ENCODE data around the gene NSD2.

DNA sequence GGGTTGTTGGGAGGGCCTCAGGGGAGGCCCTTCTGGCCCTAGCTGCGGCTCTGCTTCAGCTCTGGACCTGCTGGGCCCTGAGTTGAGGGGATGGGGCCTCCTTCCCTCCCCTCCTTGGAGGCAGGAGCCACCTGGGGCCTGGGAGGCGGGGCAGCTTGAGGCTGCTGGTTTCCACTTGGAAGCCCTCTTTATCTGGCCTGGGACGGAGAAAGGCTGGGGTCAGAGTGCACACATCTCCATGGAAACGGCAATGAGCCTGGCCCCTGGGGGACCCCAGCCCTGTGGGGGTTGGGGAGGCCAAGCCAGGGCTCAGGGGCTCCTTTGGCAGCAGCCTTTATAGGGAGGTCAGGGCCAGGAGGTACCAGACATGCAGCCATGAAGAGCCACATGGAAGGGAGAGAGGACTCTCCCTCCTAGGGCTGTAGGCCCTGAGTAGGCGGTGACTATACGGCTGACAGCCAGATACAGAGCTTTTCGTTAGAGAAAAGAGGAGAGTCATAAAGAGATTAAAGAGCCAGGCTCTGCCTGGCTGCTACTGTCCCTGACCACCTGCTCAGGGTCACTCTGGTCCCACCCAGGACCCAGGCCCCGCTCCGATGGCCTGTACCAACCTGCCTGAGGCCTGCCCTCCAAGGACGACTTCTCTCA is 6.9 kb upstream of the NSD2 start:
- RRBS, result no CpG with 5 or more reads among the region's 10 CpGs

DNA sequence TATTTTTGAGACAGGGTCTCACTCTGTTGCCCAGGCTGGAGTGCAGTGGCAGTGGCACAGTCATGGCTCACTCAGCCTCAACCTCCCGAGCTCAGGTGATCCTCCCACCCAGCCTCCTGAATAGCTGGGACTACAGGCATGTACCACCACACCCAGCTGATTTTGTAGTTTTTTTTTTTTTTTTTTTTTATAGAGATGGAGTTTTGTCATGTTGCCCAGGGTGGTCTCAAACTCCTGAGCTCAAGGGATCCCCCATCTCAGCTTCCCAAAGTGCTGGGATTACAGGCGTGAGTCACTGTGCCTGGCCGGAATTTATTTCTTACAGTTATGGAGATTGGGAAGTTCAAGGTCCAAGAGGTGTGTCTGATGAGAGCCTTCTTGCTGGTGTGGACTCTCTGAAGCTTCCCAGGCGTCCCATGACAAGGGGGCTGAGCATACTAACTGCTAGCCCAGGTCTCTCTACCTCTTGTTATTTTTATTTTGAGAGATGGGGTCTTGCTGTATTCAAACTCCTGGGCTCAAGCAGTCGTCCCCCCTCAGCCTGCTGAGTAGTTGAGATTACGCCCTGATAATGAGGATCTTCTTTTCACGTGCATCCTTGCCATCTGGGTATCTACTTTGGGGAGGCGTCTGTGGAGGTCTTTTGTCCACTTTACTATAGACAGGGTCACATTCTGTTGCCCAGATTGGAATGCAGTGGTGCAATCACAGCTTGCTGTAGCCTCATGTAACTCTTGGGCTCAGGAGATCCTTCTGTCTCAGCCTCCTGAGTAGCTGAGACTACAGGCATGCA is 2.9 kb upstream of the NSD2 start:
- RRBS, result no CpG with 5 or more reads among the region's 8 CpGs

DNA sequence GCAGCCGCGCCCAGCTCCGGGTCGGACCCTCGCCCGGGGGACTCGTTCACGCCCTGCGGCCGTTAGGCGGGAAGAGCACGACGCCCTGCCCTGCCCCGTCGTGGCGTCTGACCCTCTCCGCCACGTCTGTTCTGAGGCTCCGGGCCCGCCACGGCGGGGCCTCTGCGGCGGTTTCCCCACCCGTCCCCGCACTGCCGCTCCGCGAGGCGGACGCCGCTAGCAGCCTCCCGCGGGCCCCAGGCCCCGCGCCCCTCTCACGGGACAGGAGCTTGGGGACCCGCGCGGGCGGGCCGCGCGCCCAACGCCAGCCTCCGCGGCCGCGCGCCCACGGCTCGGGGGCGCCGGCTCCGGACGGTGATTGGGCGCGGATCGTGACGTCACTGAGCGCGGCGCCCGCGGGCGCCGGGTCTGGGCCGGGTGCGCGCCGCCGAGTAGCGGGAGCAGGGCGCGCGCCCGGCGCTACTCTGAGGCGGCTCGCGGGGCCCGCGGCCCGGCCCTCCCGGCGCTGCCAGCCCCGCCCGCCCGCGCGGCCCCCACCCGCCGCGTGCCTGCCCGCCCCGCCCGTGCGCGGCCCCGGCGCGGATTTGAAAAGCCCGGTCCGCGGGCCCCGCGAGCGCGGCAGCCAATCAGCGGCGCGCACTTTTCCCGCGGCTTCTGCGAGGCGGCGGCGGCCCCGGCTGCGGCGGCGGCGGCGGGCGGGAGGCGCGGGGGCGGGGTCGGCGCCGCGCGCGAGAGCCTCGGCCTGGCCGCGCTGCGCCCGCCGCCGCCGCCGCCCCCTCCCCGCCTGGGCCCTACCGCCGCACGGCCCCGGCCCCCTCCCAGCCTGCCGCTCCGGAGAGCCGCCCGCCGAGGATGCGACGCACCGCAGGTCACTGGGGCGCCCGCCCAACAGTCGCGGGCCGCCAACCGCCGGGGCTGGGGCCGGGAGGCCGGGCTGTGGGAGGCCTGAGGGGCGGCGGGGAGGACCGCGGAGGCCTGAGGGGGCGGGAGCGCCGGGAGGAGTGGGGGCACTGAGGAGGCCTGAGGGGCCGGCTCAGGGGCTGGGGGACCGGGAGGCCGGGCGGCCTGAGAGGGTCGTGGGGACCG is at the start of gene NSD2:
Gene NSD2 (plus strand): TSS at position 719 of the 1,086 bp plus-strand sequence.
- RRBS, result 1% methylated on average over 93 of the region's 178 CpGs

GRCh38 chr4:1872876-1873700 is 1.9 kb downstream of the NSD2 start:
- RRBS, result no CpG with 5 or more reads among the region's 7 CpGs

DNA sequence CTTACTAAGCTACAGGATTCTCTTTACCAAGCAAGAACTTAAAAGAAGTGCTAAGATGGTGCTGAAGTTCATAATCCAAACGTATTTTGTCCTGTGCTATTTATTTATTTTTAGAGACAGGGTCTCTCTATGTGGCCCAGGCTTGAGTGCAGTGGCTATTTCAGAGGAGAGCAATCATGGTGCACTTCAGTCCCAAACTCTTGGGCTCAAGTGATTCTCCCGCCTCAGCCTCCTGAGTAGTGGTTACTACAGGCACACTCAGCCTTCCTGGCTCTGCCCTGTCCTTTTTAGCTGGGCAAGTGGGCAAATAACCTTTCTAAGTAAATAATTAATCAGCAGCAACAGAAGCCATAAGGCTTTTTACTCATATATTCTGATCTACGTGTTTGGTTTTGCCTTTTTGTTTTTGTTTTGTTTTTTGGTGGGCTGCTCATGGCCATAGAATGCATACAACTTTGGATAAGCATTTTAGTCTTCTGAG is 2.6 kb downstream of the NSD2 start:
- RRBS, result no CpG with 5 or more reads among the region's 3 CpGs

- RRBS, result no CpG with 5 or more reads among the region's 24 CpGs
Observed at GRCh38 chr4:1900509-1901594, 29.7 kb downstream of the NSD2 start.

DNA sequence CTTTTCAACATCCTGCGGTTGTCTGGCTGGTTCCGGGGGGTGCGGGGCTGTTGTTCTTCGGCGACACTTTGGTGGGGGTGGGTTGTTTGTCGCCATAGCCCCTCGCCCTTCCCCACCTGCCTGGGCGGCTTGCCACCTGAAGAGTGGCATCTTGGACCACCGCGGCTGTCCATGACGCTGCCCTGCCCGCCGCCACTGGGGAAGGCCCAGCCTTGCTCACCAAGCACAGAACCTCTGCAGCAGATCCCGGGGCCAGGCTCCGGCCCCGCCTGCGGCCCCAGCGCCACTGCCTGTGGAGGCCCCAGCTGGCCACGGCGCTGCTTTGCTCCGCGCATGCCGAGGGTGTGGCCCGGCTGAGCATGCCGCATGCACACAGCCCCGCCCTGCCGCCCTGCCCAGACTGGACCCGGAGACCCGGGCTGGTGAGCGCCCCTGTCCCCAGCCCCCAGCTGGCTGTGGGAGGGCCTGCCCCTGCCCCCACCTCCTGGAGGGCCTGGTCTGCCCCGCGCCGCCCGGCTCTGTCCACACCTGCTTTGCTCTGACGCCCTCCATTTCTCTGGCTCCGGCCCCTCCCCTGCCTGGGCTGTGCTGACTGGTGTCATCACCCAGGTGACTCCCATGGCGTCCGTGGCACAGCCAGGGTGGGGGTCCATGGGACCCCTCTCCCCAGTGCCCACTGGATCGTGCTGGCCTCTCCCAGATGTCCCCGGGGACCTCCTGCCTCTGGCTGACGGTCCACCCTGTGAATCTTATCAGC is 5.3 kb downstream of the NAT8L start:
- RRBS, result 73% methylated on average over 20 of the region's 41 CpGs

DNA sequence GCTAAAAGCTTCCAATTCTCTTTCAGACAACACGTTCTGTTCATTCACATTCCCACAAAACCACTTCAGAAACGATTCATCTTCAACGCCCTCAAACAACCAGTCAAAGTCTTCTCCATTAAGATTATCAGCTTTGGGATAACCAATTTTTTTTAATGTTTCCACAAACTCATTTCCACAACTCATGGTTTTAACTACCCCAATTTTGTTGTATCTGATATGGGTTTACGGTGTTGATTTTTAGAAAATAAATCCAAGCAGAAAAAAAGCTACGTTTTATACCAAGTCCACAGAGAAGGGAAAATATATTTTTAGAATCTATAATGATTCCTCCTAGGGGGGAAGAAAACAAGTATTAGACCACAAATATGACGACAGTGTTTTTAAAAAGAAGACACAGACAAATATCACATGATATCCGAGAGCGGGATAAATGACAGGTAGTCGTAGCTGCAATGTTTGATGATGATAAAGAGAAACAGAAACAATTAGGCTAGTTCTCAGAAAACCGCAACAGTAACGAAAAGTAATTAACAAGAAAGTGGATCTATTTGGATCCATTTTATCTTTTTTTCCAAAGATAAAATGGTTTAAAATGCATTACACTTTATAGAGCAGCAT is 1.1 kb downstream of the HAUS3 start:
- RRBS, result no CpG with 5 or more reads among the region's 11 CpGs

DNA sequence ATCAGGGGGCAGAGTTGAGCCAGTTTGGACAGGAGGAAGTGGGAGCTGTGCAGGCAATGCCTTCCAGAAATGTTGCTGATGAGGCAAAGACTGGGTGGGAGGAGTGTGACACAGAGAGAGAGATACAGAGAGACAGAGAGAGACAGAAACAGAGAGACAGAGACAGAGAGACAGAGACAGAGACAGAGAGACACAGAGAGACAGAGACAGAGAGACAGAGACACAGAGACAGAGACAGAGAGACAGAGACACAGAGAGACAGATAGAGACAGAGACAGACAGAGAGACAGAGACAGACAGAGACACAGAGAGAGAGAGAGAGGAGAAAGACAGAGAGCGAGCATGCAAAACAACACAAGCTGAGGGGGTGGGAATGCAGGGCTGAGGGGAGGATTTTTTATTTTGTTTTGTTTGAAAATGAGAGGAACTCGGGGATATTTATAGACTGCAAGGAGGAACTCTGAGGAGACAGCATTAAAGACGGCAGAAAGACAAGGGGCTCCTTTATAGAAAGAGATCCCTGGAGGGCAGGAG is 1.9 kb upstream of the HAUS3 start:
- RRBS, result no CpG with 5 or more reads among the region's 3 CpGs

DNA sequence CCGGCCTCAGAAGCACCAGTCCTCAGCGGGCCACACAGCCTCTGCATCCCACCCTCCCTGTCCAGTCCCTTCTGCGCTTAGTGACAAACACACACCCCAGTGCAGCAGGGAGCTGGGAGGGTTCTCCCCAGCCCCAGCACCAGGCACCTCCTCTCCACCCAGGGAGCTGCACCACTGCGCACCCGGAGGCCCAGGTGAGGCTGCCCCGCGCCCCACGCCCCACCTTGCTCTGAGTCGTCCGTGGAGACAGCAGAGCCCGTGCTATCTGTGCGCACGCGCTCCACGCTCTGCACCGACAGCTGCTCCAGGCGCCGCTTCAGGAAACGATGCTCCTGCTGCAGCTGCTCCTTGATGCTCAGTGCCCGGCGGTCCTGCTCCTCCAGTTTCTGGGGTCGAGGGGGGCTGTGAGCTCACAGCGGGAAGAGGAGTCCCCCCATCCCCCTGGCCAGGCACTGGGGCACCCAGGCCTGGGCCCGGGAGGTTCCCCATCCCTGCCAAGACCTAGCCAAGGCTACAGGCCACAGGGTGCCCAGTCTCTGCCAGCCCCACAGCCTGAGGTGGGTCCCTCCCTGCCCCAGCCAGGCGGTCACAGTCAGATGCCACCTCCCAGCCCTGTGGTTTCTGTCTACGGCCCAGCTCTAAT is 9.1 kb upstream of the HAUS3 start:
- RRBS, result no CpG with 5 or more reads among the region's 26 CpGs

DNA sequence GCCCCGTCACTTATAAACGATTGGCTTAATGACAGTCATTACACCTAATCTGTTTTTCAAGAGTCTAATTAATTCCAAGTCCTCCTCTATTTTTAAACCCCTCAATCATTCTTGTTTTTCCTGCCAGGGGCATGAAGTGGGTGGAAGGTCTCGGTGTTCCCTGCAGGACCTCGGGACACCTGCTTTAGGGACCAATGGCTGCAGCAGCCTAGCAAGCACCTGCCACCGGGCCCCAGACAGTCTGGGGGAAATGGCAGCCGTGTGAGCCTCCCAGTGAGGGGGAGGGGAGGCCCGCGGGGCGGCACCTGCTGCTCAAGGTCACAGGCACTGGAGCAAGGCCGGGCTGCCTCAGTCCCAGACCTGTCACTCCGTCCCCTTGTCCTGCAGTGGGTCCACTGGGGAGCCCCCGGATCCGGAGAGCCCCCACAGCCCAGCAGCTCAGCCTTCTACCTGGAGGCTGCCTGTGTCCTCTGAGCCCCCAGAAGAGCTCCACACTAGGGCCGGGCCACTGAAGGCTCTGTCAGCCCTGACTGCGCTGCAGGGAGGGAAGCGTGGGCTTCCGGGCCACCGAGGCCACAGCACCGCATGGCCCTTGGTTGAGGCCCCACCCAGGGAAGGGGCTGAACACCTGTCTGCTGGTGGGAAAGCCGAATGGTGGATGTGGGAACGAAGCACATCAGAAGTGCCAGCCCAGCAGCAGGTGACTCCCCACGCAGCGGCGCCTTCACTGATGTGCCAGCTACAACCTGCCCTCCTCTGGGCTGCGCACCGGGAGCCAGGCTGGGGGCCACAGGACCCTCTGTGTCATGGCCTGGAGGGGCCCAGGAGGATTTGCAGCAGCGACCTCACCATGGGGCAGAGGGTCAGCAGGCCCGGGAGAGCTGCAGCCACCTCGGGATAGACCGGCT is 34.8 kb upstream of the MXD4 start:
- RRBS, result 63% methylated on average over 11 of the region's 30 CpGs

- RRBS, result no CpG with 5 or more reads among the region's 8 CpGs
Observed at GRCh38 chr4:2333619-2333929, 71.7 kb upstream of the MXD4 start.

DNA sequence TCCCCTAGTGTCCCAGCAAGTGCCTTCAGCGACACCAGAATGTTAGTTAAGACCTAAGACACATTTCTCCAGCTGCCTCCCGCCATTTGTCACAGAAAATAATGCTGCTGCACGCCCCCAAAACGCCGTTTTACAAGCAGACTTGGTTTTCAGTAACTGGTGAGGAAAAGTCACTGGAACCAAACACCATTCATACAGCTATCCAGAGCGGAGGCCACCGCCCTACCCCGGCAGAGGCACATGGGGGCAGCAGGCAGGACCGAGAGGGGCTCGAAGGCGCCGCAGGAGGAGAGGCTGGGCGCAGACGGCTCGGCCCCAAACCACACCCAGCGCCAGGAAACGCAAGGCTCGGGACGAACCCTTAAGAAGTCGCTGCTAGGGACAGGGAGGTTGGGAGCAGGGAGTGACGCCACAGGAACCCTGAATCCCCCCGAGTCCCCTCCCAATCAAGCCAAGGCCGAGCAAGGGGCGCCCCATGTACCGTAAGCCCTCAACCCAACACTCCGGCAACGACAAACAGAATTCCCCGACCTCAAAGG is 2.0 kb downstream of the ZFYVE28 start:
- RRBS, result no CpG with 5 or more reads among the region's 28 CpGs

DNA sequence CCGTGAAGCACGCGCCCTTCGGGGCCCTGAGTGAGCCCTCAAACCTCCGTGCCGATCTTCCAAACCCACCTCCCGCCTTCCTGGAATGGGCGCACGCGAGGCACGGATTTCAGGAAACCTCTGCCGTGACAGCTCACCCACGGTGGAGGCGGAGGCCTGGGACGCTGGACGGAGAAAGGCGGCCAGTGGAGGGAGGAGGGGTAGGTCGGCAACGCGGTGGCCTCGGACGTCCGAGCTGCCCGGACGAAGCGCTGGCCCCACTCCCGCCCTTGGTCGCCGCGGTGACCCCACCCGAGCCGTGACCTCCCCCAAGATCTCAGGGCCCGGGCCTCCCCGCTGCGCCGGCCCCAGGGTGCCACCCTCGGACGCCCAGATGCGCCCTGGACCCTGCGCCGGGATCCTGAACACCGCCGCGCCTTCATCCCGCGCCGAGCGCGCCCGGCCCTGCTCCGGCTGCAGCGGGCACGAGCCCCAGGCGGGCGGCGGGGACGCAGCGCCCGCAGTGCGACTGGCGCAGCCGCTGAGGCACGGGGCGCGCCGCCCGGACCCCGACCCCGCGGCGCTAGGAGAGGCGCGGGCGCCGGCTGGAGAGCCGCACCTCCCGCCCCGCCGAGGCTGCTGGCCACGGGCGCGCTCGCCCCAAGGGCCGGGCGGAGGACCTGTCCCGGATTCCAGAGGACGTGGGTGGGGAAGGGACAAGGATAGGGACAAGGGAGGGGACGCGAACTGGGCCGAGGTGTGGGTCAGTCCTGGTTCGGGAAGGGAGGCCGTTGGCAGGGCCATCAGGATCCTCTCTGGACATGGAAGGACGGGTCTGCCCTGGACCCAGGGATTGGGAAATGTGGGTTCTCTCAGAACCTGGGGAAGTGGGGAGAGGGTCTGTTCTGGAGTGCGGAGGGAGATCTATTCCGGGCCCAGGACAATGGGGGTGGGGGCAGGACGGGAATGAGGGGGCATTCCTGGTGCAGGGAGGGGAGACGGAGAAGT is 1.2 kb downstream of the ZFYVE28 start:
- RRBS, result 3% methylated on average over 56 of the region's 97 CpGs

DNA sequence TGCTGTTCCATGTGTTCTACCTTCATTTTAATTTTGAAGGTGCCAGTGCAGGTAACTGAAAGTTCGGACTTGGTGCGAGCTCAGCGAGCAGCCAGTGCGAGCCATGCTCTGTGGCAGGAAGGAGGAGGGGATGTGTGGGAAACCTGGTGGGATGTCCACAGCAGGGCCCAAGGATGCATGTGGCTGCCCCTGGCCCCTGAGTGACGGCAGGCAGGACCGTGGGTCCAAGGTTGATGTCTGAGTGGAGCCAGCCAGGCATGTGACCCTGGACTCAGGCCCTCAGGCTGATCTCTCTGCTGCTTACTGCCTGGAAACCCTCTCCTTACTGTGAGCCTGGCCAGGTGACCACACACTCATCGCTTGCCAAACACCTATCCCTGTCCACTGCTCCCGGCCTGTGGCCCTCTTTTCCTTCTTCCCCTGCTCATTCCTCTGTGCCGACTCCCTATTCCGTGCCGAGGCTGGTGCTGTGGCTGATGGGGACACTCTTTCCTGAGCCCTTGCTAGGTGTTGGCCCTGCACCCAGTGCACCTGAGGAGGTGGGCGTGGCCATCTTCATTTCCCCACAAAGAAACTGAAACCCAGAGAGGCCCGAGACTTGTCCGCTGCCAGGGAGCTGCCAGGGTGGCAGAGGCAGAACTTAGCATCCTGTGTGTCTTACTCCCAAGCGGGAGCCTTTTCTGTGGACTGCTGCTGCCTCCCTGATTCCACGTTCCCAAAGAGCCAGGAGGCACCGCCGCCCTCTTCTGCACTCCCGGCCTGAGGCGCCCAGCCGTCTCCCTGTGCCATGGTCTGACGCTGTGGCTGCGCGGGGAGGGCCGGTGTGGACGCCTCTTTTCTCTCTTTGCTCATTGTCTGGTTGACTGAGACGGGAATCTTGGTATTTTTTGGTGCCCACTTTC is 11.3 kb upstream of the RNF4 start:
- RRBS, result 68% methylated on average over 7 of the region's 27 CpGs

GRCh38 chr4:2478256-2479012 is 9.5 kb downstream of the RNF4 start:
- RRBS, result no CpG with 5 or more reads among the region's 8 CpGs

- RRBS, result no CpG with 5 or more reads among the region's 6 CpGs
Observed at GRCh38 chr4:2597341-2597775, 60.9 kb downstream of the FAM193A start.

DNA sequence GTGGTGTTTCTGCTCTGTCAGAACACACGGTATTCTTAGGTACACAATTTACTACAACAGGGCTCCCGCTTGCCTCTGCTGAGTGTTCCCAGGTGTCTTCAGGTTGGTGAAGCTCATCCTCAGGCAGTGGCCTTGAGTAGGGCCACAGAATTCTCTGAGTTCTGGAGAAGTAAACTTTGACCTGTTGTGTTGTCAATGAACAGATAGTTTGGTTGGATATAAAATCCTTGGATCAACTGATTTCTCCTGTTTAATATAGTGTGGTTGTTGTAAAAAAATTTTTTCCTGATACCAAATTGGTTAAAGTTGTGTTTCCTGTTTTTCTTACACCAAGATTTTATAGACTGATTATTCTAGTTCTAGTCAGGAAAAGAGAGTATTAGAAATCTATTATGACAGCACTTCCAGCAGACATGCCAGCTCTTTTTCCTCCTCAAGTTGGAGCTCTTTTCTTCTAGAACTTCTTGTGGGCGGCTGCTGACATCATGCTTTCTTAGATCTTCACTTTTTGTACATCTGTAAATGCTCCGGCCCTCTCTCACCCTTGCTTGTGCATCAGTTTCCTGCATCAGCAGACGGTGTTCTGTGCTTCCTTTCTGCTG is 42.4 kb downstream of the TNIP2 start:
- RRBS, result no CpG with 5 or more reads among the region's 5 CpGs

GRCh38 chr4:2762411-2763475 is 6.6 kb upstream of the TNIP2 start:
- RRBS, result no CpG with 5 or more reads among the region's 52 CpGs

GRCh38 chr4:2797588-2798337 is 4.9 kb downstream of the SH3BP2 start:
- RRBS, result no CpG with 5 or more reads among the region's 23 CpGs